ENCODE measurements around a stretch of chr20.

GRCh38 chr20:35687319-35687791 is 11.8 kb downstream of the NFS1 start:
- PRO-cap = no peak
- RAMPAGE, long total RNA, 4 experiments = no peak in any of the 4 experiments

GRCh38 chr20:35719580-35720525 is 20.6 kb downstream of the ROMO1 start:
- PRO-cap = no peak
- RAMPAGE, long total RNA, 4 experiments = no peak in any of the 4 experiments

GRCh38 chr20:35821785-35822357 is 50.1 kb downstream of the PHF20 start:
- PRO-cap = no peak
- RAMPAGE, long total RNA, 4 experiments = no peak in any of the 4 experiments

DNA sequence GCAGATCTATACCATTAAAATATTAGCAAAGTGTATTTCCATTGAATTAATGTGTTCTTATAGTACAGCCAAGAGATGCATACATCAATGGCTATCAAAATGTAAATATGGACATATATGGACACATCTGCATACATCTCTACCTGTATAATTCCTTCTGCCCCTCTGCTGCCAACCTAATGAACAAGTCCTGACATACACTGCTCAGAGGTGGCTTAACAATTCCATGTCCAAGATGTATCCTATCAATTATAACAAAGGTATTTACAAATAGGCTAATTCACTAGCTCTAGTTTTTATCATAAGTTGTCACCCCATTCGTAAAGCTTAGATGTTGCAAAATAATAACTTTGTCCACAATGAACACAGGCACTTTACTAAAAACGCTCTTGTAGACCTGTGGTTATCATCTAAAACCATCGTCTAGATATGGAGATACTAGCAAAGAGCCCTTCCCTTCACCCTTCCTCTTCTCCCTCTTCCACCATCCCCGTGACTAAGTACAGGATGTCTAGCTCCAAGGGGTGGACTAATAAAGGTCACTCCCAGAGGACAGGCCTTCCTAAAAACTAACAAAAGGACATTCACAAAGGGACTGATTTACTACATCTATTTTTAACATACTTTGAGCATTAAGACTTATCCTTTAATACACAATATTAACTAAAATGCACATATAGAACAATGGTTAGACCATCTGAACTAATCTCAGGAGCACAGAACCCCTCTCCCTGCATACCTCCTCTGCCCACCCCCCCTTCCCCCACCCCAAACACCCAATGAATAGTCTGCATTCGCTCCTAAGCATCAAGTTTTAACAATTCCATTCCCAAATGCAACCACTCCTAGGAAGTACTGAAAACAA is 77.9 kb downstream of the CNBD2 start:
- PRO-cap = no peak
- RAMPAGE, long total RNA, 4 experiments = no peak in any of the 4 experiments

DNA sequence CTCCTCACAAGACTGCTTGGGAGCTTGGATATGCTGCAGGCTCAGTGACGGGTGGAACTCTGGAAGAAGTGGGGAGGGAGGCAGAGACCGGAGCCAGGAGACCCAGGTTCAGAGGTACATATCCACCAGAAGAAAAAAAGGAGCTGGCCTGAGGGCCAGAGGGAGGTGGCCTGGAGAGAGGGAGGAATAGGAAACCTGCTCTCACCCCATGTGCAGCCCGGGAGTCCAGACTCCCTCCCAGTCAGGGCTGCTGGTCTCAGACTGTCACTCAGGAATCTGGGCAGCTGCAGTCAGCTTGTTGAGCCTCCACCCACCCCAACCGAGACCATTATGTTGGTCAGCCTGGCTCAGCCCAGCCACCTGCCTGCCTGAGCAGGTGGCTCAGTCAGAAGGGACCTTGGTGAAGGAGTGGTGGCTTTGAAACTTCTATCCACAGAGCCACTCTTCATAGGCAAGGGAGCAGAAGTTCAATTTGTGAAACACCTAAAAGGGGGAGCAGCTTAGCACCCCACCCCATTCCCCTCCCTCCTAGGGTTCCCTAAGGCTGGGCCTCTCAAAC is 53.4 kb upstream of the EPB41L1 start:
- PRO-cap = no peak
- RAMPAGE, long total RNA, 4 experiments = no peak in any of the 4 experiments

DNA sequence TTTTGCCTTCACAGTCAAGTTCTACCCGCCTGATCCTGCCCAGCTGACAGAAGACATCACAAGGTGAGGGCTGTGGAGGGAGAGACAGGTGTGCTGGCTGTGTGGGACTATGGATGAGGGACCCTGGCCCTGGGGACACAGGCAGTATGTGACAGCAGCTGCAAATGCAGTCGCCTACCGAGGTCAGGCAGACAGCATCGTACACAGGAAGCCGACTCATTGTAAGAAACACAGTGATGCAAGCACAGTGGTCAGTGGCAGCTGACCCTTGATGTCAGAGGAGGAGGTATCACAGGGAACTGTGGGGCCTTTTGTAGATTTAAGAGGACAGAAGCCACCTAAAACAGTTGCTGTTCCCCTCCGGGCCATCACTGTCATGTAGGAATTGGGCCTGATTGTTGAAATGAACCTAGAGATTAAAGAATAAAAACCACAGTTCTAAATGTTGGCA is 27.8 kb downstream of the EPB41L1 start:
- PRO-cap = no peak
- RAMPAGE, long total RNA, 4 experiments = no peak in any of the 4 experiments

GRCh38 chr20:36212057-36212681 is 24.1 kb upstream of the AAR2 start:
- PRO-cap = no peak
- RAMPAGE, long total RNA, 4 experiments = no peak in any of the 4 experiments

DNA sequence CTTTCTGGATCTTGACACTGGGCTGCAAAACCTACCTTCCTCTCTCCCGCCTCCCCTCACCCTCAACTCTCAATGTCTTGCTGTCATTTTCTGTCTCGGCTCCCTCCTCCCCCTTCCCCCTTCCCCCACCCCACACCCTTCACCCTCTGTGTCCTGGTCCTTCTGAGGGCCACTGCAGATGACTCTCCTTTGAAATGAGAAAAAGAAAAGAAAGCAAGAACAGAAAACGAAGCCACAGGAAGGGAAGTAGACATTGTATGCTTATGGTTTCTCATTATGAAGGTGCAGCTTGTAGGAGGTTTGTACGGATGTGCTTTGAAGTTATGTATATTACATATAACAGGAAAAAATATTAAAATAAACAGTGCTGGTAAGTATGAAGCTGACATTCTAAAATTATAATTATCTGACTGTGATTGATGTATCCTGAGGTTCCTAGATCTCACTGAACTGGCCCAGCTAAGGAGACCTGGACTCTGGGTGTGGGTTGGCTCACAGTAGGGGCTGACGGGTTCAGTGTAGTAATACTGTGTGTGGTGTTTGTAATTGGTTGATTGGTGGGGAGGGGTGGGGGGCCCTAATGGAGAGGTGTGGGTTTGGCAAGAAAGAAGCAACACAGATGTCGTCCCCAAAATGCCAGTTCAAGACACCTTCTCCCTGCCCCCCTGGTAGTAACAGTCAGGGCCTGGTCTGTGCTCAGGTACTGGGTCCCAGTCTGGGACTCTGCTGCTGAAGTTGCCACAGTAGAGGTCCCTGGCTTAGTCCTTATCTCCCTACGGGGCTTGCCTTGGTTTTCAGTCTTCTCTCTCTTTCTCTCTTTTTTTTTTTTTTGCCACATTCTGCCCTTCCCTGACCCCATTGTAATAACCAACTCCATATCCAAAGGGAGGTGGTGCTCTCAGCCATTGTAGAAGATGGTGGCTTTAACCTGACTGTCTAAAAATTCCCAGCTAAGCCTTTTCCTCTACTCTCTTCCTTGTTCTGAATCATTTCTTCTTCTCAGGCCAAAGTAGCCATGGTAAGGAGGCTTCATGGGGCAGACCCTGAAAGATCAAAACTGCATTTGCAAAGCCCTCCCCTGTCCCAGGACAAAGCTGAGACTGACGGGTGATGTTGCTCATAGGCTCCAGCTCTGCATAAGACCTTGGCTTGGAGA is 5.9 kb upstream of the AAR2 start:
- PRO-cap = no peak
- RAMPAGE, long total RNA, 4 experiments = no peak in any of the 4 experiments

DNA sequence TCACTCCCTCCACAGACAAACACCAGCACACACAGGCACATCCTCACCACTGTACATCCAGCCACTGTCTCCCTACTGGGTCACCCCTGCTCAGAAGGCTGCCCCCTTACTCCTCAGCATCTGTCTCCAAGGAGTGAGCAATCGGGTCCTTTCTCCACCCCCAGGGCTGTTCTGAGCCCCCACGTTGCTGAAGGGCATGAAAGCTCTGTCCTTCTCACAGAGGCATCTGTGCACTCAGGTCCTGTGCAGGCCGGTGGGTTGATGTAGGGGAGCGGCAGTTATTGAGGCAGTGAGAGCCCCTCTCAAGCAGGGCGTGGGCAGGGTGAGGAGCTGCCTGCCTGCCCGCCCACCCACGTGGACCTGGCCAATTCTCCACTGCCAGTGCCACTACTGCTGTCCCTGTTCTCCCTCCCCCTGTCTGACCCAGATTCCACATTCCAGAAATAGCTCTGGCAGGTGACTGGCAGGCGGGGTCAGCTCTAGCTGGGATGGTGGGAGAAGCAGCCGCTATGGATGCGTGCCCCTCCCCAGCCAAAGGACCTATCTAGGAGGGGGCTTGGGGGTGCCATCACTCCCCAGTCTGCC is 86.7 kb upstream of the MYL9 start:
- PRO-cap = no peak
- RAMPAGE, long total RNA, 4 experiments = no peak in any of the 4 experiments

DNA sequence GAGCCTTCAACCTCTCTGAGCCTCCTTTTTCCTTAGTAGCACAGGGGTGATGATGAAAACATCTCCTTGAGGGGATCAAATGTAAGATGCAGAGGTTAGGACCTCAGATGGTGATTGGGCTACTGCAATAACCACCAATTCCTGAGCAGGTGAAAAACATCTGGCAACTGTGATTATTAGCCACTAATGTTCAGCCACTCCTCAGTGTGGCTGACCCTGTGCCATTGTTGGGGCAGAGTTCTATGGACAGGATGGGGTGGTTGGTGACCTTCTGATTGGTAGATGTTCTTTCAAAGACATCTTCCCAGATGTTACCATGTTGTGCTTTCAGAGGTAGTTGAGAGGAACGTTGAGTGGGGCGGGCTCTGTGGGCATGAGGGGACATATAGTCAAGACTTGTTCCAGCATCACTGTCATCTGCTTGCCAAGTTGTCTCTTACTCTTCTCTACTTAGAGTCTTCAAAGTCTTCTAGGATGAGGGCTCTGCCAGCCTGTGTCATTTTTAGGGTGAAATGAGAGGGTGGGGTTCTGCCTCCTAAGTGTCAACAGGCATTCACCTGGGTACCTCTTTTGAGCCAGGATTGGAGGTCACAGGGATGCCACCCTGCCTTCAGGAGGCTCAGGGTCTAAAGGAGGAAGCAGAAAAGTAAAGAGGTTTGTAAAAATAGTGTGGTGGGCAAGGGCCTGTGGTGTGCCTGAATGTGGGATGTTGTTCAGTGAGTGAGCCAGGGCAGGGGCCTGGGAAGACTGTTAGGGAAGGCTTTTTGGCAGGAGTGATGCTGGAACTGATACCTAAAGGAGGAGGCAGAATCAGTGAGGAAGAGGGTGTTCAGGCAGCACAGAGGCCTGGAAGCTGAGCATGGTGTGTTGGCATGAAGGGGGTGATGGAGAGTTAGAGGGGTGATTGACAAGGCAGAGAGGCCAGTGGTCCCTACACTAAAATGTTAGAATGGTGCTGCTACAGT is 62.2 kb upstream of the MYL9 start:
- PRO-cap = no peak
- RAMPAGE, long total RNA, 4 experiments = start-site peak on the plus strand in 1 of 4 experiments, centred at position 481 of the sequence, 5 reads per replicate

DNA sequence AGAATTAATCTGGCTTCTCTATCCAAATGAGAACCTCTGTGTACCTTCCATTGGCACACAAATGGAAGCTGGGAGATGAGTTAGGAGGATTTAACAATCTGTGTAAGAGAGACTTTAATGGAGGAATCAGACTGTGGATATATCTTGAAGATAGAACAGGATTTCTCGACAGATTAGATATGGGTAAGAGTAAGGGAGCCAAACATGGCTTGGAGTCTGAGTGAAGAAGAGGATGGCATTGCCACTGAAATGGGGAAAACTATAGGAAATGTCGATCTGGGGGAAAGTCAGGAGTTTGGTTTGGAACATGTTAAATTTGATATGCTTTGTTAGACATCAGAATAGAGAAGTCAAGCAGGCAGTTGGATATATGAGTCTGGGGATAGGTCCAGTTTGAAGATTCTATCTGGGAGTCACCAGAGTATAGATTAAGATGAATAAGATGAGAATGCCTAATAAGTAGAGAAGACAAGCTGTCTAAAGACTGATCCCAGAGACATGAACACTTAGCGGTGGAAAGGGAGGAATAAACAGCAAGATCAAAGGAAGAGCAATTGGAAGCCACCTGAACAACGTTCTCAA is 27.6 kb upstream of the MYL9 start:
- PRO-cap = no peak
- RAMPAGE, long total RNA, 4 experiments = no peak in any of the 4 experiments

GRCh38 chr20:36571512-36572066 is 1.8 kb upstream of the TGIF2 start:
- PRO-cap = no peak
- RAMPAGE, long total RNA, 4 experiments = no peak in any of the 4 experiments

GRCh38 chr20:36594036-36594590 is 11.5 kb upstream of the RAB5IF start:
- PRO-cap = no peak
- RAMPAGE, long total RNA, 4 experiments = no peak in any of the 4 experiments

DNA sequence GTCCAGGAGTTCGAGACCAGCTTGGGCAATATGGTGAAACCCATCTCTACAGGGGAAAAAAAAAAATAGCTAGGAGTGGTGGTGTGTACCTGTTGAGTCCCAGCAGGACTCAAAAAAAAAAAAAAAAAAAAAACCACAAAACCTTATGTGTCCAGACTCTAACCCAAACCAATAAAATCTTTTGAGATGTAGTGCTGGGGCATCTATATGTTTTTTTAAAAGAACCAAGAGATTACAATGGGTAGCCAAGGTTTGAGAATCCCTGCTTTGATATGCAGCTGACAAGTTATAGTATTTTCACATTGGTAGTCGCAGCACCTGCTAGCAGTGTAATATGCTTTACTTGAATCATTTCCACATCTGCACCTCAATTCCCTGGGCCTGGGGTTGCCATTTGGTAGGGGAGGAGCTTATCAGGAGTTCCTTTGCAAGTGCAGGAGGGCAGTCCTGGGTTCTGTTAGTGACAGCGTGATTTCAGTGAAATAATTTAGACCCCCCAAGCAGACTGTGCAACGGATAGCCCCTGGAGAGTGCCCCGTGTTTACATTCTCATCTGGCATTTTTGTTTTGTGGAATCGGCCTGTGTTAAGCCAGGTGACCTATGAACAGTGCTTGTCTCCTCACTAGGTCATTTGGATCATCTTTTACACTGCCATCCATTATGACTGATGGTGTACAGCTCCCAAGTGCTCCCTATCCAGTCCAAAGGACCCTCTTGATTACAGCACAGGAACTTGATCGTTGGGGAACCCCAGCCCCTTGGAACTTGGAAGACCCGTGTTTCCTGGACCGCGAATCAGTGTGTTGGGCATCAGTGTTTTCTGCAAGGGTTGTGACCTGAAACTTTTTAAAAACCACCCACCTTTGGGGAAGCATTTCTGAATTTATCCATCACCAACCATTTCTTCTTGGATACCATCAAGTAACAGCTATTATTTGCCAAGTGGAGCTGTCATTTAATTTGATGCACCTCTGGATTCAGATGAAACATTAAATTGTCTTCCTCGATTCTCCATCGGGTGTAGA is 6.1 kb downstream of the RAB5IF start:
- PRO-cap = no peak
- RAMPAGE, long total RNA, 4 experiments = start-site peak on the plus strand in 1 of 4 experiments, centred at position 667 of the sequence, 32 reads per replicate

DNA sequence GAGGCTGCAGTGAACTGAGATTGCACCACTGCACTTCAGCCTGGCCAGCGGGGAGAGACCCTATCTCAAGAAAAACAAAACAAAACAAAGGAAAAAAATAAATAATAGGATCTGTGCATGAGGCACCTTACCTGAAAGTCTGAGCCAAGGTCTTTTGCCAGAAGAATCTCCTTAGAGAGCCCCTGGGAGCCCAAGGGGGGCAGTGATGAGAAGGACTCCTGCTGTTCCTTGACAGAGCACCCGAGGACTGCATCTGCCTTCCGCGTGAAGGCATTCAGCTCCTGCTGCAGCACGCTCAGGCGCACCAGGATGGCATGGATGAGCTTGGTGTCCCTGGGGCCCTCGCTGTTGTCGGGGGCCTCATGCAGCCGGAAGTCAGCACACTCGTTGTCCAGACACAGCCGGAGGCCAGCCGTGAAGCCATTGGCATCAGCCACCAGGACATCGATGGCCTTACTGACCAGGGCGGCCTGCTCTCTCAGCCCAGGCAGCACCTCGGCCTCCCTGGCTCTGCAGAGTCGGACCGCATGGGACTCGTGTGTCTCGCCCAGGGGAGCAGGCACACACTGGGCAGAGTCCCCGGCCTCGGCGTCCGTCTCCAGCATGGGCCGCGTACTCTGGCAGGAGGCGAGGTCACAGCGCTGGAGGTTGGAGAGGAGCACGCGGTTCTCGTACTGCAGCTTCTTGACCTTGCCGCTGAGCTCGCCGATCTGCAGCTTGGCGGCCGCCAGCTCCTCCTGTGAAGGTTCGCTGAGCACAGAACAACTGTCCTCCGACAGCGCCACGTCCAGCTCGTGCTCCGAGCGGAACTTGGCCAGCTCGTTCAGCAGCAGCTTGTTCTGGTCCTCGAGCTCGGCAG is 41.7 kb upstream of the DSN1 start:
- PRO-cap = no peak
- RAMPAGE, long total RNA, 4 experiments = no peak in any of the 4 experiments

GRCh38 chr20:36854105-36854794 is 9.1 kb downstream of the SOGA1 start:
- PRO-cap = no peak
- RAMPAGE, long total RNA, 4 experiments = no peak in any of the 4 experiments

DNA sequence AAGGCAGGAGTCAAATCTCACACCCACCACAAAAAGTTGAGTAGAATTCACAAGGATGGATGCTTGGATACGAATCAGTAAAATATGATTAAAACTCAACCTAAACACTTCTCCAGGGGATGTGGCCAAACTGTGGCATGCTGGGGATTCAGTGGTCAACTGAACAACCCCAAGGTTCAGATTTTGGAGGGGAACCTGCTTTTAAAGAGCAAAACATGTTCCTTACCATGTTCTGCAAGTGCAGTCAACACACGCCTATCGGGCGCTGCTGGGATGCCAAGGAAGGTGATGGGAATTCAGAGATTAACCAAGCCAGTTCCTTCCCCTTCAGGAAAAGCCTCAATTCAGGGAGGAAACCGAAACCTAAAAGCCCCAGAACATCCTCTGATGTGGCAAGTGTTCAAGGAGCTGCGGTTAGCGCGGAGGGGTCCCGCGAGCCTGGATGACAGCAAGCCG is 956 bp downstream of the SAMHD1 start:
- PRO-cap = bidirectional peak, plus-strand start at position 29 of the sequence, minus-strand start outside the sequence
- RAMPAGE, long total RNA, 4 experiments = no peak in any of the 4 experiments

GRCh38 chr20:37347629-37348922 is 2.1 kb downstream of the SRC start:
- PRO-cap = unidirectional peak, minus-strand start at chr20:37347946; unidirectional peak, minus-strand start at chr20:37348228
- RAMPAGE, long total RNA, 4 experiments = no peak in any of the 4 experiments

- PRO-cap = no peak
- RAMPAGE, long total RNA, 4 experiments = no peak in any of the 4 experiments
These were observed 34.5 kb downstream of the SRC start for GRCh38 chr20:37379987-37381295.

DNA sequence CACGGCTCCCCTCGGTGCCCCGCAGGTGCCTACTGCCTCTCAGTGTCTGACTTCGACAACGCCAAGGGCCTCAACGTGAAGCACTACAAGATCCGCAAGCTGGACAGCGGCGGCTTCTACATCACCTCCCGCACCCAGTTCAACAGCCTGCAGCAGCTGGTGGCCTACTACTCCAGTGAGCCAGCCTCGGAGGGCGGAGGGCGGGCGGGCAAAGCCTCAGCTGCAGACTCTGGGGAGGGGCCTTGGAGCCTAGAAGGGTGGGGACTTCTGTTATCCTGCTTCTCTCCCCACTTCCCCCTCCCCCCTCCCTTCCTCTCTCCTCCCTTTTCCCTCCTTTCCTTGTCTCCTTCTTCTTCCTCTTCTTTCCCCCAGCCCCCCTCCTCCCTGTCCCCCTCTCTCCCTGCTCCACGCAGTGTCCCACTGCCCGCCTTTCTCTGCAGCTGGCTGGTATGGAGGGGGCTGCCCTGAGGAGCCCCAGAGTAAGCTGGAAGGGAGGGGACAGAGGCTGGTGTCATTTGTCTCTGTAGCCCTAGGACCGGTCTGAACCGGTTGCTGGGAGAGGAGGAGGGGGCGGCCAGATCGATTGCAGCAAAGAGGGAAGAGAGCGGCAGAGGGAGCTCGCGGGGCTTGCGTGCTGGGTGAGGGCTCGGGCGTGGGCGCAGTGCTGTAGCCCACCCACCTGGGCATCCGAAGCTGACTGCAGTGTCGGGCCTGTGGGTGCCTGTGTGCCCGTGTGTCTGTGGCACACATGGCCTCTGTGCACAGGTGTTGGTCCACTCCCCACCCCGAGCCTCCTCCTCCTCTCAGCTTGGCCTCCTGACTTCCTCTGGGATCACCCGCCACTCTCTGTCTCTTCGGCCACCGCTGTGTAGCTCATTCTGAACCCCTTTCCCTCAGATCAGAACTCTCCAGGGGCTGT is 50.5 kb downstream of the SRC start:
- PRO-cap = no peak
- RAMPAGE, long total RNA, 4 experiments = no peak in any of the 4 experiments